OCI-LY7 (cell line): ENCODE measurements around a stretch of chr7.

DNA sequence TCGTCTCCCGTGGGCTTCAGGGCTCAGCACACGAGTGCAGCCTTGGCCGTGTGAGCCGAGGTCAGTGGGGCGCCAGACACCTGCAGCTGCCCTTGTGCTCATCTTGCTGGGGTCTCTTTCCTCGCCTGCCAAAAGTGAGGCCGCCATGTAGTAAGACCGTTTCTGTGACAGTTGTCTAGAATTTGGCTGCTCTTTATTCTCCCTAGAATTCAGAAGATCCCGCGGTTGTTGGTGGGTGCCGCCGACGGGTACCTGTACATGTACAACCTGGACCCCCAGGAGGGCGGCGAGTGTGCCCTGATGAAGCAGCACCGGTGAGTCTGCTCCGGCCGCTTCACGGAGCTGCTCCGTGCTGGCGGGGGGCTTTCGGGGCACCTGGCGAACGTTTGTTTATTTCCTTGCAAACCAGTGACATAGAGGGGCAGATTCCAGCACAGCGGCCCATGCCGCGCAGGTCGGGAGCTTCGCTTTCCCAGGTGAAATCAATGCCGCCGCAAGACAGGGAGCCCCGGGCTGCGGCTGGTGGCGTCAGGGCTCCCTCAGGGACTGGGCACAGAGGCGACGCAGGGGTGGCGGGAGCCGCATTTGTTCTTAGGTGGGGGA, 38.0 kb downstream of the WIPI2 start:
- PRO-cap = no peak
- RAMPAGE, long total RNA = no peak

GRCh38 chr7:5296851-5297387, 14.2 kb downstream of the SLC29A4 start:
- PRO-cap = unidirectional peak, plus-strand start at chr7:5296976
- RAMPAGE, long total RNA = no peak

GRCh38 chr7:5313062-5313632, 30.4 kb downstream of the SLC29A4 start:
- PRO-cap = no peak
- RAMPAGE, long total RNA = no peak

DNA sequence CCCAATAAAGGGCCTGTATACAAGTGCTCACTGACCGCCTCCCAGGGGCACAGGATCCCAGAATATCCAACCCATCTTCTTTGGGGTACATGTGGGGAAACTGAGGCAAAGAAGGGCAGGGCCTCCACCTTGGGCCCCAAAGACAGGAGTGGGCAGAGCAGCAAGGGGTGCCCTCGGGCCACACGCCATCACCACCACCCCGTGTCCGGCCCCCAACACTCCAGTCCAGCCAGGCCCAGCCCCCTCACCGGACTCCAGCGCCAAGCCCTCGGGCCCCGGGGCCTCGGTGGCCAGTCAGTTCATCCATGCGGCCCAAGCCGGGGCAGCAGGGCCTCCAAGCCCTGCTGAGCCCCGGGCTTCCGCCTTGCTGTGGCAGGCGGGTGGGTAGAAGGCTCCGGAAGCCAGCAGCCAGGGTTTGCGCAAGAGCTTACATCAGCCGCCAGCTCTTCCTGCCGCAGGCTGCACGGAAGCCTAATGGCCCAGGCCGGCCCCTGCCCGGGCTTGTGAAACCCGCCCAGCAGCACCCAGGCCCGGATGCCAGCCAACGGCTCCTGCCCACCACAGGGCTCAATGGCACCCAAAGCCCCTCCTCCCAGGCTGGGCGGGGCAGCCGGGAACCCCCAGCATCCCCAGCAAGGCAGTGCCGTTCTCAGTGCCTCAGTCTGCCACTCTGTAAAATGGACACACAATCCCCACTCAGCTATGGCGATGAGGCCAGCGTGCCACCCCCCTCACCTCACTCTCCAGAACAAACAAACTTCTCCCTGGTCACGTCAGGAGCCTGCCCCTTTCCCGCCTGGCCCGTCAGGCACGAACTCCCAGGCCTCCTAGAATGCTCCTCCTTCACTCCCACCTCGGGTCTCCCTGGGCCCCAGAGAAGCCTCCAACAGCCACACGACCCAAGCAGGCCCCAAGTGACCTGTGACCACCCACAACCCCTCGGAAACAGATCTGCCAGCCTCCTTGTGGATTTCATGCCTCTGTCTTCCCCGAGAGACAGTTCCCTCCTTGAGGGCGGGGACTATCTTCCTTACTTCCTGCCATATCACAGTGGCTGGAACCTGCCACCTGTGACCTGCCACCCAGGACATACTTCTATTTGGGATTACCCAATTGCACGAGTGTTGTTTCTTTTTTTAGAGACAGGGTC, 26.4 kb downstream of the TNRC18 start:
- PRO-cap = bidirectional peak, plus-strand start at position 504 of the sequence, minus-strand start at position 371 of the sequence; bidirectional peak, plus-strand start at position 653 of the sequence, minus-strand start at position 553 of the sequence
- RAMPAGE, long total RNA = no peak

GRCh38 chr7:5420398-5421406, 2.9 kb downstream of the TNRC18 start:
- PRO-cap = no peak
- RAMPAGE, long total RNA = no peak

- PRO-cap = no peak
- RAMPAGE, long total RNA = no peak
Observed at GRCh38 chr7:5425523-5426215, 2.0 kb upstream of the TNRC18 start.

- PRO-cap = no peak
- RAMPAGE, long total RNA = no peak
Observed at GRCh38 chr7:5518758-5519134, 5.1 kb upstream of the FBXL18 start.

- PRO-cap = bidirectional peak, plus-strand start at chr7:5533129, minus-strand start at chr7:5532986
- RAMPAGE, long total RNA = no peak
Observed at GRCh38 chr7:5532414-5533339, 2.3 kb upstream of the ACTB start.

DNA sequence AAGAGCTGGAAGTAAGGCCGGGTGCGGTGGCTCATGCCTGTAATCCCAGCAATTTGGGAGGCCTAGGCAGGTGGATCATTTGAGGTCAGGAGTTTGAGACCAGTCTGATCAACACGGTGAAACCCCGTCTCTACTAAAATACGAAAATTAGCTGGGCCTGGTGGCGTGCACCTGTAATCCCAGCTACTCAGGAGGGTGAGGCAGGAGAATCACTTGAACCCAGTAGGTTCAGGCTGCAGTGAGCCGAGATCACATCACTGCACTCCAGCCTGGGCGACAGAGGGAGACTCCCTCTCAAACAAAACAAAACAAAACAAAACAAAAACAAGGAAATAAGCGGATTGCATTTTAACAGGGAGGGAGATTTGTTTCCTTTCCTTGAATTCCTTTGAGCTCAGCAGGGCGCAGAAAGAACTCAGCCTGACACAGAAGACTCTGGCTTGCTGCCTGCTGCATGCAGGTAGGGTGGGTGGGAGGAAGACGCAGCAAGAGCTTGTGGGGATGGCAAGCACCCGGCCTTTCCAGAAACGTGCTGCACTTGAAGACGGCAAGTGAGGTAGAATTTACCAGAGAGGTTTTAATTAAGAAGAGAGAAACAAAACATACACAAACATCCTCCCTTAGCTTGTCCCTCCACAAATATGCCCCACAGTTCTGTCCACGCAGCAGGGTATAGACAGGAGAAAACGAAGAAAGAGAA, 40.8 kb downstream of the FSCN1 start:
- PRO-cap = no peak
- RAMPAGE, long total RNA = no peak

- PRO-cap = no peak
- RAMPAGE, long total RNA = no peak
Observed at GRCh38 chr7:5679741-5680521, 87.3 kb downstream of the FSCN1 start.

DNA sequence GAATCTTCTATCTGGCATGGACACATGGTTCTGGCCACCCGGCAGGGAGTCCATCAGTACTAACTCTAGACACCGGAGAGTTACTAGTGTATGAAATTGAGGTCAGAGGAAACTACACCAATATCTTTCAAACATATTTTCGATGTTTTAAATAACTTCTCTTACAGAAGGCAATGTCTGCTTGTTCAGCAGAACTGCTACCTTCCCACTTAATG, 89.9 kb downstream of the RNF216 start:
- PRO-cap = no peak
- RAMPAGE, long total RNA = no peak

- PRO-cap = unidirectional peak, plus-strand start at chr7:6008455
- RAMPAGE, long total RNA = no peak
Observed at GRCh38 chr7:6007969-6008727, 701 bp downstream of the PMS2 start.

DNA sequence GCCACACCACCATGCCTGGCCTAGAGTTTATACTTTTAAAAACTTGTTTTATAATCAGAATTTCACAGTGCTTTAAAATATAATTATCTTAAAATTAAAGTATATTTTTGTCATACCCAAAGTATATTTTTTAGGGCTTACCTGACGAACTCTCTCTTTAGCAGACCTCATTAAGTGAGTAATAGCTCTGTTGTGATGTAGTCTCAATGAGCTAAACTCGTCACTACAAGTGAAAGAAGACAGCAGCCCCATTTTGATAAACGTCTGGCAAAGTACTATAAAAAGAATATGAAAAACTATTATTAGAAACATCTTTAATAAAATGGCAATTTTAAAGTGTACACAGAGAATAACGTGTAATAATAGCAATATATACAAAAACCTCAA, 9.2 kb downstream of the EIF2AK1 start:
- PRO-cap = no peak
- RAMPAGE, long total RNA = no peak

DNA sequence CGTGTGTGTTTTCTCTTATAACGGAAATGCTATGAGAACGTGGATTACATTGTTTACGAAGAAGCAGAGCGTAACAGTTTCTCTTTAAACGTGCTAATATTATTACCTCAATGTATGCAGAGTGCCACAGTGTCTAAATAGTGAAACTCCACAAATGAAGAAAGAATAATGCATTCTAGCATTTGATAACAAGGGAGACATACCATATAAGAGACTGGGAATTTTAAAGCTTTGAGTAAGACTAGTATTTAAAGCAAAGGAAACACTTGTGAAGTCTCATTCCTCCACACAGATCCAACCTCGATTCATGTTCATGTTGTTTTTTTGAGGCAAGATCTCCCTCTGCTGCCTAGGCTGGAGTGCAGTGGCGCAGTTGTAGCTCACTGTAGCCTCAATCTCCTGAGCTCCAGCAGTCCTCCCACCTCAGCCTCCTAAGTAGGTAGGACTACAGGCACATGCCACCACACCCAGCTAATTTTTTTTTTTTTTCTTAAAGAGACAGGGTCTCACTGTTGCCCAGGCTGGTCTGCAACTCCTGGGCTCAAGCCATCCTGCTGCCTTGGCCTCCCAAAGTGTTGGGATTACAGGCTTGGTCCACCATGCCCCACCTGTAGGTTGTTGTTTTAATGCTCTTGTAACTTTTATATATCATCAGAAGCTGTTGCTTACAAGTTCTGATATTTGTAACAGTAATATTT, 1.7 kb downstream of the USP42 start:
- PRO-cap = no peak
- RAMPAGE, long total RNA = no peak

DNA sequence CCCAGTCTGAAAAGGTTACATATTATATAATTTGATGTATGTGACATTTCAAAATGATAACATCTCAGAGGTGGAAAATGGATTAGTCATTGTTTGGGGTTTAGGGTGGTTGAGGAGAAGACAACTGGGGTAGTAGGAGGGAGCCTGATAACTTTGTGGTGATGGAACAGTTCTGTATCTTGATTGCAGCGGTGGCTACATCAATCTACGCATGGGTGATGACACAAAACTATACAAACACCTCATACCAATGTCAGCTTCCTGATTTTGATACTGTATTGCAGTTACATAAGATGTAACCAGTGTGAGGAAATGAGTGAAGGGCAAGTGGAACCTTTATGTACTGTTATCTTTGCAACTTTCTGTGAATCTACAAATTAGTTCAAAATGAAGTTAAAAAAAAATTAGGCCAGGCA, 51.1 kb downstream of the CYTH3 start:
- PRO-cap = no peak
- RAMPAGE, long total RNA = no peak

GRCh38 chr7:6232376-6232953, 40.0 kb downstream of the CYTH3 start:
- PRO-cap = no peak
- RAMPAGE, long total RNA = no peak

DNA sequence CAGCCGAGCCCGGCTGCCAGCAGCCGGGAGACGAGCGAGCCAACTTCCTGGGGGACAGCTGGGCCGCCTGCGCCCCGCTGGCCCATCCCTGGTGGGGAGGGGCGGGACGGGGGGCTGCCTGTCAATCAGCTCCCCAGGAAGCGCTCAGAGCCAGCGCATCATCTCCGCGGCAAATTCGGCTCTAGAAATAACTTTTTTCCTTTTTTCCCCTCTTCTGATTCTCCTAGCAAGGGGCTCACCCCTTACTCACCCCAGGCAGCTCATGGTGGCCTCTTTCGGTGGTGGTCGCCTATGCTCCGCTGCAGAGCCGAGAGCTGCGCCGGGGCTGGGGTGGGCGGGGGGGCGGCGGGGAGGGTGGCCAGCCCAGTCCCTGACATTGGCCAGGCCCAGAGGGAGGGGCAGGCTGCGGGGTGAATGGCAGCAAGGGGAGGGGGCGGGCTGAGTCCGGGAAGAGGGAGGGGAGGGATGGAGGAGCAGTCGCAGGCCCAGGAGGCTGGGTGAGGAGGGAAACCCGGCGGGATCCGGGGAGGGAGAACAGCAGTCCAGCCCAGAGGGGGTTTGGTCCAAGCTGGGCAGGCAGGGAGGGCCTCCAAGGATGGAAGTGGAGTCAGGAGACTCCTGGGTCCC, 14.6 kb downstream of the GRID2IP start:
- PRO-cap = no peak
- RAMPAGE, long total RNA = no peak

DNA sequence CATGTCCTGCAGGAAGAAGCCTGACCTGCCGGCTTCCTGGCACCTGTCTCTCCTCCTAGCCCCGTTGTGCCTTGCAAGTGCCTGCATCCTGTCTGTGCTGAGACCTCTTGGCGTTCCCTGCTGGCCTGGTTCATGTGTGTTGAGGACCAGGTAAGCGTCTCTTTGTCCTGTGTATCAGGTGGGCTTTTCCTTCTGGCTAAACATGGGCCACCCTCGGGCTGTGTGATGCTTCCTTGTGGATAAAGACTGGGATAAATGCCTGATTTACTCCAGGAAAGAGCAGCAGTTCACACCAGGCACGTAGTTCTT, 4.6 kb downstream of the ZNF316 start:
- PRO-cap = no peak
- RAMPAGE, long total RNA = no peak

DNA sequence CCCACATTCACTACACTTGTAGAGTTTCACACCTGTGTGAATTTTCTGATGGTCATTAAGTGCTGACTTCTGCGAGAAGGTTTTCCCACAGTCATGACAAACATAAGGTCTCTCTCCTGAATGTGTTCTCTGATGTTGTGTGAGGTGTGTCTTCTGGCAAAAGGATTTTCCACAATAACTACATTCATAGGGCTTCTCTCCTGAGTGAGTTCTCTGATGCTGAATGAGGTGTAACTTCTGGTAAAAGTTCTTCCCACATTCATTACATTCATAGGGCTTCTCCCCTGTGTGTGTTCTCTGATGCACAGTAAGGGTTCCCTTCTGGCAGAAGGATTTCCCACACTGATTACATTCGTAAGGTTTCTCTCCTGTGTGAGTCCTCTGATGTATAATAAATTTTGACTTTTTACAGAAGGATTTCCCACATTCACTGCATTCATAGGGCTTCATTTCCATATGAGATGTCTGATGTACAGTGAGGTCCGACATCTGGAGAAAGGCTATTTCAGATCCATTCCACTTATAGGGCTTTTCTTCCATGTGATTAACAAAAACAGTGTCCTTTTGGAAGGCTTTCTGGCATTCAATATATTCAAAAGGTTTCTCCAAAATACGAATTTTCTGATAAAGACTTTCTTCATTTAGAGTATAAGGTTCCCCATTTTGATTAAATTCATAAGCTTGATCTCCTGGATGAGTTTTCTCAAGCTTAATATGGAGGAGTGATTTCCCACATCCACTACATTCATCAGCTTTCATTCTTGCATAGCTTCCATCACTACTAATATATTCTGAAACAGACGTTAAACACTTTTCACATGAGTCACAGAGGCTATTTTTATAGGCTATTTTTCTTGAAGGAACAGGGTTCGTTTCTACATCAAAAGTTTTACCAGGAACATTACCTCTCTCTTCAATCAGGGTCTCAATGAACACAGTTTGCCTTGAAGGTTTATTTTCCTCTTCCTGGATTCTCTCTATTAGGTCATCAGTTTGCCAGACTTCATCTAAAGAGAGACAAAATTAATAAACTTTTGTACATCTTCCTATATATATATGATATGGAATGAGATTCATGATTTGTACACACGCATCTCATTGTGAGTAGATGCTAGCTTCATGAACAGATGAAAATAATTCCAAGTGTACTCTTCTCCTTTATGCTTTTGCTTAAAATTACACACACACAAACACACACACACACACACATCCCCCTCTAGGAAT, 14.6 kb downstream of the ZNF12 start:
- PRO-cap = no peak
- RAMPAGE, long total RNA = no peak

DNA sequence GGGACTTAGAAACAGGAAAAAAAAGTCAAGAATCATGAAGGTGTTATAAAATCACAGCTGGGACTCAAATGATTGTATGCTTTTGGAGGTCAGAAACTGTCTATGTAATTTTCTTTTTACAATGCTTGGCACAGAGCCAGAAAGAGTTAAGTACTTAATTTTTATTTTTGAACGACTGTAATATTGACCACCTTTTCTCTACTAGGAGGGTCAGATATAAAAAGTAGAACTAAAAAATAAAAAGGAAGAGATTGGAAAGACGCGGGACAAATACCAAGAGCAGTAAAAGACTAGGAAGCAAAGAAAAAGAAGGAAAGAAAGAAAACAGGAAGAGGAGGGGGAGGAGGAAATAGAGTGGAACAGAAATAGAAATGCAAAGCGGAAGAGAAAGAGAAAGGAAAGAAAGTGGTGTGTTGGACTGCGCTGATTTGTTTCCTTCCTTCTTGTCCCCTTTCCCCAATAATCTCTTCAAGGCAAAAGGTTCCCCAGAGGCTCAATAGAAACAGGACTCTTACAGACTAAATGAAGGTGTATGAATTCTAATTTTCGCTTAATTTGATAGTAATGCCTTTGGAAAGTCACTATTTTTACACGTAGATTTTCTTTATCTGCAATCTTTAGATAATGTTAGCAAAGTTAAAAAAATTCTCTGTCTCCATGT, 23.1 kb upstream of the C1GALT1 start:
- PRO-cap = no peak
- RAMPAGE, long total RNA = no peak